Daoy (cell line): ENCODE results near the genes KPNA7 and TMEM225B.

DNA sequence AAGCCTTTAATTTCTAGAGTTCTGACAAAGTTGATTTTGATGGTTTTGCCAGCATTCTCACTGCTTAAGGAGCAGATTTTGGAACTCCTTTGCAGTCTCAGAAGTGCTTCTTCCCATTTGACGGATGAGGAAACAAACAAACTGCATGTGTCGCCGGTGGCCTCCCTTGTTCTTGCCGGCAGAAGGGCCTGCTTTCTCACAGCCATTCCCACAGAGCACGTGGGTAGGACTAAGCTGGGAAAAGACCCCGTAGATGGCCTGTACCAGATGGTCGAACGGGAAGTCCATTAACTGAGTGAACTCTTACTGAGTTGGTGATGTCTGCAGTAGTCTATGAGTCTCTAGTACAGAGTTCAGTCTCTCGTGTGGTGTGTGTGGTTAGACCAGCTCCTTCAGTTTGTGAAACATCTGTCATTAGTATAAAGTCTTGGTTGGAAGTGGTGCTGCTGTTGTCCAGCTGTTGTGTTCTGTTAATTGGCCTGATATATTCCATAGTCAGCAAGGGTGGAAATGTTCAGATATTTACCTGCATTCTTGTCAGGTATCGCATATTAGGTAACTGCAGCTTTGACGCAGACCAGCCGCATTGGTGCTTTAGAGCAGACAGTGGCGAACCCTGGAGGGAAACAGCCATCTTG lies 132.0 kb downstream of the TRRAP start:
- RAMPAGE, long total RNA = no peak

DNA sequence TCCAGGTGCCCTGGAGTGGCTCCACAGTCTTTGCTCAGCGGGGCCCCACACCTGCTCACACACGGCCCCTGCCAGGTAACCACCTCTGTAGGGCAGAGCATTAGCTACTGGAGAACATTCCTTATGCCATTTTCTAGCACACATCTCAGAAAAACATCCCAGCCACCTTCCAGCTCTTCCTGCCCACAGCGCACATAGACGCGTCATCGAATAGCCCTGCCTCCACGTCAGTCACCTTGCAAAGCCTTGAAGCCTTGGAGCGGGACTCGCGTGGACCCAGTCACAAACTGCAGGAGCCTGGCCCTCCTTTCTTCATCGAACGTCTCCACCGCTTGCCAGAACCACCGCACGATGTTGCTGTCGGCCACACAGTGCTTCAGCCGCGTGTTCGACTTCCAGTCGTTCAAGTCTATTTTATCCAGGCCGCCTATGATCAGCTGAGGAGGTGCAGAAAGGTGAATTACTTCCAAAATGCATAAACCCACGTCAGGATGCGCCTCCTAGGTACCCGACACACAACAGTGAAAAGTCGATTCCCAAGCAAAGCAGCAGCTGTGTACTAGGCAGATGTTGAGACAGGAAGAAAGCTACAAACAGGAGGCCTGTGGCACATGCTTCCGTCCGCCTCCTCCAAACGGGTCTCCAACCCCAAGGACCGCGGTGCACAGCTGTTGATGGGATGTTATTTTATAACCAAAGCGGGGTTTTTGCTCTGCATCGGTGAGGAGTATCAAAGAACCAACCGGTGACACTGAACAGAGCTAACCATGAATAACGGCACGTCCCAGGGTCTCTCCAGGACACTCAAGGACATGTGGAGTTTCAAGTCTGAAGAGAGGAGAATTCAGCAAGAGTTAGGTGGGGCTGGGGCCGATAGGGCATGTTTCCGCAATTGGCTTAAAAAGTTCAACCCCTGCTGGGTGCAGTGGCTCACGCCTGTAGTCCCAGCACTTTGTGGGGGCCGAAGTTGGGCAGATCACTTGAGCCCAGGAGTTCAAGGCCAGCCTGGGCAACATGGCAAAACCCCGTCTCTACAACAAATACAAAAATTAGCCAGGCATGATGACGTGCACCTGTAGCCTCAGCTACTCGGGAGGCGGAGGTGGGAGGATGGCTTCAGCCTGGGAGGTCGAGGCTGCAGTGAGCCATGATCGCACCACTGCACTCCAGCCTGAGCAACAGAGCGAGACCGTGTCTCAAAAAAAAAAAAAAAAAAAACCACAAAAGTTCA lies 108.2 kb downstream of the SMURF1 start:
- RAMPAGE, long total RNA = no peak

- RAMPAGE, long total RNA = no peak
These were observed 22.4 kb downstream of the SMURF1 start for GRCh38 chr7:99121495-99121985.

GRCh38 chr7:99208020-99208219 lies at the start of gene KPNA7:
Gene KPNA7, minus strand, starts transcription at chr7:99208115.
- RAMPAGE, long total RNA = no peak

DNA sequence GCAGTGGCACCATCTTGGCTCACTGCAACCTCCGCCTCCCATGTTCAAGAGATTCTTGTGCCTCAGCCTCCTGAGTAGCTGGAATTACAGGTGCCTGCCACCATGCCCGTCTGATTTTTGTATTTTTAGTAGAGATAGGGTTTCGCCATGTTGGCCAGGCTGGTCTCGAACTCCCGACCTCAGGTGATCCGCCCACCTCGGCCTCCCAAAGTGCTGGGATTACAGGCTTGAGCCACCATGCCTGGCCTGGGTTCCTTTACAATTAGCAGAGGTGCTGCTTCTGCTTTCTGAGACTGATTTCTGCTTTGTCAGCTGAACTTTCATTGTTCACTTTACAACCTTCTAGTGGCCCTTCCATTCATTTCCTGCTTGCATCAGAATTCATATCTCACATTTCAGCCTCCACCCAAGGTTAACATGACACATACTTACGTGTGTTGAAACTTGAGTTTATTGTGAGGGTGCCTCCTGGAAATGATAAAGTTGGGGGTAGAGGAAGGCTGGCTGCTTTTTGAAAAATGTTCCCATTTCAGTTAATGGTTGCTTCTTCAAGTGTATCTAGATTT lies 4.8 kb downstream of the ARPC1A start:
- RAMPAGE, long total RNA = no peak

DNA sequence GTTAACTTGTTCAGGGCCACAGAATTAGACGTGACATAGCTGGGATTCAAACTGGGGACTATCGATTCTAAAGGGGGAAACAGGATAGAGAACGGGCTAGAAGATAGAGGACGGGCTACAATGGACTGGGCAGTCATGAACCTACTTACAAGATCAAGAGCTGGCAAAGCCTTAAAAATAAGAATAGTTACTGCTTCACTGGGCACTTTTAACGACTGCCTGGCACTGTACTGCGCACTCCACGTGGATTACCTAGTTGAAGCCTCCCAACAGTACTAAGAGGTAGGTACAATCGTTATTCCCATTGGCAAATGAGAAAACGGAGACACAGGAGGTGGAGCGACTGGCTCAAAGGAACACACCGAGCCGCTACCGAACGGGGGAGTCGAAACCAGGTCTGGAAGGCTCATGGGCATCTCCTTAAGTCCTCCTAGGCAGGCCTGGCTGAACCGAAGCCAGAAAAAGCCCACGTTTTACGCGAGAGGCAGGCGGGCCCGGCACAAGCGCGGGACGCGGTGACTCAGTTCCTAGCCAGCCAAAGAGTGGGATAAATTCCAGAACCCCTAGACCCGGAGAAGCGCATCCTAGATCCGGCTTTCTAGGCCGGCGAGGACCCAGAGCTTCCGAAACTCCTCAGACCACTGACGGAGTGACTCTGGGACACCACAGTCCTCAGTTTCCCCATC lies 561 bp downstream of the PDAP1 start:
- RAMPAGE, long total RNA = no peak

- RAMPAGE, long total RNA = no peak
These were observed 981 bp downstream of the BUD31 start for GRCh38 chr7:99409598-99410301.

GRCh38 chr7:99457563-99458638 lies 8.1 kb downstream of the ATP5MF start:
- RAMPAGE, long total RNA = no peak

GRCh38 chr7:99470222-99470855 lies 2.4 kb upstream of the ZNF789 start:
- RAMPAGE, long total RNA = no peak

DNA sequence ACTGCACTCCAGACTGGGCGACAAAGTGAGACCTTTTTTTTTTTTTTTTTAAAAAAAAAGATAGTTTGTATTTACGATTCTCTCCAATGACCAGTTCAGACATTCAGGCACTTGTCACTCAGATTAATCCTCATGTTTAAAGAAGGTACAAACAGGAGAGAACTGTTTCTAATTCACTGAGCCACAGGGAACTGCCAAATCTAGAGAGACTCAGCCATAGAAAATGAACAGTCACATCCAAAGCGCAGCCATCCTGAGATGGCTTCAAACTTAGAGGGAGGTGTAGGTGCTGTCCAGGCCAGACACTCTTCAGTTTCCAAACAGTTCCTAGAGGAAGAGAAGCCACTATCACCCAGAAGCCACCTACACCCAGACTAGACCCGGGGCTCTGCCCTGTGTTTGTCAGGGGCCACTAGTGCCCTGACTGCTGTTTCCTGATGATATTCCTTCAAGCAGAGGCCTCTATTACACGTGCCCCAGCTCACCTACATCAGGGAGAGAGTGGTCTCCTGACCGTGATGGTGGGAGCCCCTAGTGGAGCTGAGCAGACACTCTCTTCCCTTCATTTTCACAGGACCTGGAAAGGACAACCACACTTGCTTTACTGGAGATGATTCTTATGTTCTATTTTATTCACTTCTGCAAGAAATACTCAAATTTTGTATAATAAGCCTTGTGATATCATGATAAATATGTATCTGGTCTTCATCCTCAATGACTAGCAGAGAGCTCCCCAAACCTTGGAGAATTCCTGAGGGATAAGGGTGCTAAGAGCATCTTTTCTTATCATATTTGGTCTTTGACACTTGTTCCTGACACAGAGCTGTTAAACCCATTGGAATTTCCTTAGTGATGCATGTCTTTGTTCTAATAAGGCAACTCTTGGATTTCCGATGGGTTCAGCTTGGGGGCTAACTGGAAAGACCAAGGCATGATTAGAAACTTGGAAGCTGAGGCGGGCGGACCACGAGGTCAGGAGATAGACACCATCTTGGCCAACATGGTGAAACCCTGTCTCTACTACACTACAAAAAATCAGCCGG lies 9.2 kb downstream of the ZNF394 start:
- RAMPAGE, long total RNA = no peak

DNA sequence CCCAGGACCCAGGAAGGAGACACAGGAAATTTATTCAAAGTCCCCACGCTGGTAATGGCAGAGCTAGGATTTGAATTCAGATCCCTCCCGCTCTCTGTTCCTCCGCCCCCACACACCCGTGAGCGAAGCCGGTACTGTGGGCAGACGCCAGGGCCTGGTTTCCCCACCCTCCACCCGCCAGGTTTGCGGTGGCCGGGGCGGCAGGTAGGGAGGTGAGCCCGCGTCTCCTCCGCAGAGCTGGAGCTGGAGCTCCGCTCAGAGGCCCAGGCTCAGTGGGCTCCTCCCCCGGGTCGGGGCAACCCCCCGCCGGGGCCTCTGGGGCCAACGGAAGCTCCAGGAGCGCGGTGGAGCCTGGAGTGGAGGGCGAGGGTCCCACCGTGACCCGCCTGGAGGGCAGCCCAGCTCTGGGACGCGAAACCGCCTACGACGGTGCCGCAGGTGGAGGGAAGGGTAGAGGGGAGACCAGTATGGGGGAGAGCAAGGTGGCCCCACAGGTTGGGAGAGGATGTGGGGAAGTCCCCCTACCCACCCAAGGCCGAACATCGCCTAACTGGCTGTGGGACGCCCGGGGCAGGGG lies at the start of gene TMEM225B:
Gene TMEM225B, plus strand, starts transcription at position 324 of the 577 bp plus-strand sequence.
- RAMPAGE, long total RNA = no peak

GRCh38 chr7:99624216-99624974 lies 7.6 kb downstream of the ZSCAN25 start:
- RAMPAGE, long total RNA = no peak

- RAMPAGE, long total RNA = no peak
These were observed 13.1 kb downstream of the CYP3A5 start for GRCh38 chr7:99666684-99667197.

GRCh38 chr7:99859931-99860818 lies 16.7 kb downstream of the OR2AE1 start:
- RAMPAGE, long total RNA = no peak

DNA sequence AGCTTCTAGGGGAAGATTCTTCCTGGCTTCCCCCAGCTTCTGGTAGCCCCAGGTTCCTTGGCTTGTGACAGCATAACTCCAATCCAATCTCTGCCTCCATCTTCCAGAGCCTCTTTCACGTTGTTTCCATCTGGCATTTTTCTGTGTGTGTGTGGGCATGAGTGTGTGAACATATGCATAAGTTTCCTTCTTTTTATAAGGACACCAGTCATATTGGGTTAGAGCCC lies 12.9 kb upstream of the OR2AE1 start:
- RAMPAGE, long total RNA = no peak

DNA sequence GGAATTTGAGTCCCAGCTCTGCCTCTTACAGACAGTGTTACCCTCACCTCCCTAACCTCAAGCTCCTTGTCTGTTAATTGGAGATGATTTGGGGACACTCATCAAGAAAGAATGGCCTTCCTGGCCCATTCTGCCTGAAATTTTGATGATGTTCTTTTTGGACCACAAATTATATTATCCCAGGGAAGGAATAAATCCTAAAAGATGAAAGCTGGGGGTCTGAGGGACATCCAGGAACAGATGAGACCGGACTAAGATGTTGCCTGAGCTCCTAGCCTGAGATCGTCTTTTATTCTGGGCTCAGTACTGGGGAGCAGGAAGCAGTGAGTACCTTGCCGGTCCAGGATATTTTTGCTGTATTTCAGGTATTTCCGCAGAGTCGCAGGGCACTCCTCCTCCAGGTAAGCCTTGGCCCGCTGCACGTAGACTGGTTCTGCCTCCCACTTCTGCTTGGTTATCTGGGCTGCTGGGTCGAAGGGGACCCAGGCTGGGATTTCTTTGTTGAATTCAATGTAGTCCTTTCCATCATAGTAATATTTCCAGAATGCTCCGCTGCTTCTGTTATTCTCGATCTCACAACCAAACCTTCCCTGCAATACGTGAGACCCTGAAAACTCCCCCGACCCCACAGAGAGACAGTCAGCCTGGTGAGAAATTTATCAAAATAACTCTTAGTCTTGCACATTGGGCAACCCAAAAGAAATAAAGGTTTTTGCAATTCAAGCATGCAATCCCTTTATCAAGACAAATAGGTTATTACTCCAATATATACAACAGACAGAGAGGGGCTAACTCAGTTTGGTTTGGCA lies 7.8 kb downstream of the AZGP1 start:
- RAMPAGE, long total RNA = no peak

- RAMPAGE, long total RNA = no peak
These were observed 15.9 kb downstream of the ZNF3 start for GRCh38 chr7:100065476-100066239.

DNA sequence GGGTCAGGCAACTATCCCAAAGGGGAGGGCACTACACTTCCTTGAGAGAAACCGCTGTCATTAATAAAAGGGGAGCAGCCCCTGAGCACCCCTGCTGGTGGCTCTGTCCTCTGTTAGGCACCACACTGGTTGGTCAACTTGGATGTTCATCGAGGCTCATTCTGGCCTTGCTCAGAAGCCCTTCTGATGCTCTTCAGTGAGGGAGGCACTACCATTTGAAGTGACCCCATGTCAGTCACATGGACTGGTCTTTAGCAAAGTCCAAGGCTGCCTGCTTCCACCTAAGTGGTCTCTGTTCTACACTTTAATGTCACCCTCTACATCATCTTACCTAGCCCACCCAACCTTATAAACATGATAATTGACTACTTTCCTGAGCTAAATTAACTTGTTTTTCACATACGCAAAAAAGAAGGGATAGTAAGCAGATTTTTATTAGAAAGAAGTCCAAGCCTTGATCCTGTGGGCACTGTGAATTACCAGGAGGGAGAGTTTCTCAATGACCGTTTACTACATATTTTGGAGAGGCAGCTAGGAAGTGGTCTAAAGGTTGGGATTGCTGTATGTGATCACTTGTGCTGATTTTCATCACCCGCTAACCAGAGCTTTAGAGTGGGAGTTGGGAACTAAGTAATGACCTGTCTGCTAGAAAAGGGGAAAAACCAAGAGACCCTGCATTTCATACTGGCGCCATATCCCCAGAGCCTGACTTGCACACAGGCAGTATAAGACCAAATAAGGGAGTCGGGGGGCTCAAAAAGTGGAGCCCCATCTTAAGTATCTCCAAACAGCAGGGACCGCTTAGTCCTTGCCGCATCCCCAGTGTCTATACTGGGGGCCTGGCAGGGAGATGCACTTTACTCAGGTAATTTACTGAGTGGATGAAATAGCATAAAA lies 3.3 kb downstream of the COPS6 start:
- RAMPAGE, long total RNA = no peak

GRCh38 chr7:100092715-100092889 lies 3.8 kb downstream of the COPS6 start:
- RAMPAGE, long total RNA = no peak

GRCh38 chr7:100097454-100098743 lies 3.3 kb downstream of the MCM7 start:
- RAMPAGE, long total RNA = no peak